Mesenchymal stem cell of adipose (primary cell): ENCODE measurements around a stretch of chr12.

DNA sequence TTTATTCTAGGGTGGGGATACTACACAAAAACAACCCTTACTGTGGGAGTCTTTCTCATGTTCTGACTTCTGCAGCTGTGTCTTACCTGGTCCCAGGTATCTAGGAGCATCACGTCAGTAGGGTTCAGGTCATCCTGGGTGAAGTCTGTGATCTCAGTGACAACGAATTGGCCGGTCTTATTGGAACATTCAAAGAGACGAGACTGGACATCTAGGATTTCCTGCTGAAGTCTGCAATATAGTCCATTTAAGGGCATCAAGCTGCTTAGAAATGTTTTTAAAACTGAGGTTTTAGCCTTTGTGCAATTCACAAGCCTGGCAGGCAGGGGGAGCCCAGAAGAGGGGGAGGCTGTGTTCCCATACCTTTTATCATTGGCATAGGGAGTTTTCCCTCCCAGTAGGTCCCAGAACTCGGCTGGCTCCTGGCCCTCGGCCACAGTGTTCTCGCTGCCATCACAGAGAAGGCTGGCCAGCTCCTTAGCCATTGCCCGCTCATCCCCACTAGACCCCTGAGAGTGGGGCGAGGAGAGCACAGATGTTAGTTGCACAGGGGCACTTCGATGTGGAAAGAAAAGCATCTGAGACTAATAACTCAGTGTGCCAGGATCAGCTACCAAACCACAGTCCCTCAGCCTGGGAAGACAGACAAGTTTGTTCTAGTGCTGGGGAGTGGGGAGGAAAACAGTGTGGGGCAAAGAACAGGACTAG is 15.2 kb downstream of the AVIL start:
- CAGE, long polyA plus RNA = no peak

DNA sequence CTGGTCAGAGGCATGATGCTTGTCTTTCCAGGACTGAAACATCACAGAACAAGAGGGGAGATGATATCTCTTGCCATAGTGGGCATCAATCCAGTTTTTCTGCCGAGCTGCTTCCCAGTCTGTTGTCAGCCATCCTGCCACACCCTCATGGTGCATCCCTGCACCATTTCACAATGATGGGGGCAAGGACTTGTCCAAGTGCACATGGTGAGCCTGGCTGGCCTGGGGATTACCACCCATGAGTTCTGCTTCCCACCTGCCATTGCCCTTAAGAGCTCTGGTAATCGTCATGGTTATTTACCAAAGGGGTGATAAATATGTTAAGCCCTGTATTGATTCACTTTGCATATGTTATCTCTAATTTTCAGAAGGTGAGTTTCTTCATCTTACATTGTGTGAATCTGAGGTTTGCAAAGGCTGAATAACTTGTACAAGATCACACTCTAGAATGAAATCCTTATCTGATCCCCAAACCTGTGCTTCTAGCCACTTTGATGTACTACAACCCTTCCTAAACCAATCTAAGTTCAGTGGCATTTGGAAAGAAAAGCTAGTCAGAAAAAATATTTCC is 2.4 kb downstream of the AVIL start:
- CAGE, long polyA plus RNA = no peak

- CAGE, long polyA plus RNA = no peak
These were observed 18.6 kb upstream of the CTDSP2 start for GRCh38 chr12:57864881-57865872.

GRCh38 chr12:57868717-57869745 is 22.5 kb upstream of the CTDSP2 start:
- CAGE, long polyA plus RNA = no peak

GRCh38 chr12:57887957-57888454 is 41.5 kb upstream of the CTDSP2 start:
- CAGE, long polyA plus RNA = no peak

GRCh38 chr12:58912873-58913523 is 7.3 kb downstream of the LRIG3 start:
- CAGE, long polyA plus RNA = no peak

GRCh38 chr12:59079422-59079872 is 159.1 kb upstream of the LRIG3 start:
- CAGE, long polyA plus RNA = no peak

- CAGE, long polyA plus RNA = no peak
These were observed 265.0 kb upstream of the LRIG3 start for GRCh38 chr12:59185321-59185608.

DNA sequence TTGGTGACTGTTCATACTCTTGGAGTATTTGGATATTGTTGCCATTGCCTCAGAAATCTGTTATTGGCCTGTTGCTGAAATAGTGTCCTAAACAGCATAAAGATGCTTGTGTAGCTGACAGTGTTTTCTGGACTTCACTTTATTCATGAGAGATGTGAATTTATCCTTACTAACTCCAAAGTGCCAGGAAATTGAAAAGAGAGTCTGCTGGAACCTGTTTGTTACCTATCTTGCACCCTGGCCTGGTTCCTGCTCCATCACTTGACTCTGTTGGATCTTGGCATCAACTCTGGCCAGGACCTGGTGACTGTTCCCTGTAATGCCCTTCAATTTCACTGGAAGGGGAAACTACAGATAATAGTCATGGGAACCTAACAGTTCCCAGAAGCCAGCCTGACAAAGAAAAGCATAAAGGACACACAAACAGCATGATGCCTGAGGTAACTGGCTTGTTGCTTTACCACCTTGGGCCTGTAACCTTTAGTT is 19.9 kb downstream of the SLC16A7 start:
- CAGE, long polyA plus RNA = no peak

GRCh38 chr12:59717079-59717520 is 121.3 kb downstream of the SLC16A7 start:
- CAGE, long polyA plus RNA = no peak

GRCh38 chr12:62552817-62553222 is 86.2 kb downstream of the MON2 start:
- CAGE, long polyA plus RNA = no peak

DNA sequence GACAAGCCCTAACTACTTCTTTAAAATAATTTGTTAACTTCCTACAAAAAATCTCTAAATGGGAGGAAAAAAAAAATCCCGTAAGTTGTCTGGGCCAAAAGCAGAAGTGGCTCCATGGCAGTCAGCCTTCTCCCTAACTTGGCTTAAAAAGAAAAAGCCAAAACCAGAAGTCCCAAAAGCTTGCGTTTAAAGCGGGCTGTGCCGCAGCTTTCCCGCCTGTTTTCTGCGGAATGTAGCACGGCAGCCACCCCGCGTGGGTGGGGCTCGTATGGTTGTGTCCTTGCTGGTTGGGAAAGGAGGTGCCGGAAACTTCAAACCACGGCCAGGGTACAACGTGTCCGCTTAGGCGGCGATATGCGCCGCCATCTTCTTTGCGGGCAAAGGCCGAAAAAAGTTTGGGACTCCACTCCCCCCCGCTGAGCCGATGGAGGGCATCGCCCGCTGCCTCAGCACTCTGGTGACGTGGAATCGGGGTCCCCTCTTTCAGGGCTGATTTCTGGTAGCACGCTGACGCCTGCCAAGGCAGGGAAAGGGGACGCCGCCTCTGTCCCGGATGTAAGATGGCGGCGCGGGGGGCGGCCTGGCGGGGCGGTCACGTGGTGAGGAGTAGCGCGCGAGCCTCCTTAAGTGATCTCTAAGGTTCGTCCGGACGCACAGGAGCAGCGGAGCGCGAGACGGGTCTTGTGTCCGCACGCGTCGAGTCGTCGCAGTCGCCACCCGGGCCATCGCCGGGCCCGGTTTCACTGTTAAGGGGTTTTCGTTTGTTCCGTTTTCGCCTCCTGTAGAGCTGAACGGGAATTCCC is 135.8 kb downstream of the MON2 start:
- CAGE, long polyA plus RNA = no peak

- CAGE, long polyA plus RNA = no peak
These were observed 180.9 kb downstream of the MON2 start for GRCh38 chr12:62647217-62648323.

DNA sequence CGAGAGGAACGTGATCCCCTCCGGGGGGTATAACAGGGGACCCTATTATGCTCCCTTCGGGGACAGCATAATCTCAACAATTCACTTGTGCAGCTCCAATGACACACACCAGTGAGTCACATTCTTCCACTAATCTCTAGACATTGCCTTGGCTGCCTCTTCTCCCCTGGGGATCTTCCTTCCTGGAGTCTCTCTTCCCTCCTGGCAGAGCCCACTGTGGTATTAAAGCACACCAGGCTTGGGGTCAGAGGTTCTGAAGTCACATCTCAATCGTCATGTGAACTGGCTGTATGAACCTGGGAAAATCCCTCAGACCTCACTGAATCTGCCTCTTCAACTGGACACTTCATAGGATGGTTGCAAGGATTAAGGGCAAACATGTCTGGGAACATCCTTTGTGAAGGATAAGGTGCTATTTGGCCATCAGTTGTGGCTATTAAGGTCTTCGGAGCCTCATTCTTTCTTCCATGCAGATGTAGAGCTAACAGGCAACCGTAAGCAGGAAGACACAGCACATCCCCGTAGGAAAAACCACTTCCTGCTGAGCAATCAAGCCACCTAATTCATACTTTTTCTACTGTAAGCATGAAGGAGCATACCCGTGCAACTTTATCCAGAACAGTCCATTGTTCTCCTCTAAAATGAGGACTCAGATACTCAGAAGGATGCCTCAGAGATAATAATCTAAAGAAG is 232.2 kb downstream of the PPM1H start:
- CAGE, long polyA plus RNA = no peak

DNA sequence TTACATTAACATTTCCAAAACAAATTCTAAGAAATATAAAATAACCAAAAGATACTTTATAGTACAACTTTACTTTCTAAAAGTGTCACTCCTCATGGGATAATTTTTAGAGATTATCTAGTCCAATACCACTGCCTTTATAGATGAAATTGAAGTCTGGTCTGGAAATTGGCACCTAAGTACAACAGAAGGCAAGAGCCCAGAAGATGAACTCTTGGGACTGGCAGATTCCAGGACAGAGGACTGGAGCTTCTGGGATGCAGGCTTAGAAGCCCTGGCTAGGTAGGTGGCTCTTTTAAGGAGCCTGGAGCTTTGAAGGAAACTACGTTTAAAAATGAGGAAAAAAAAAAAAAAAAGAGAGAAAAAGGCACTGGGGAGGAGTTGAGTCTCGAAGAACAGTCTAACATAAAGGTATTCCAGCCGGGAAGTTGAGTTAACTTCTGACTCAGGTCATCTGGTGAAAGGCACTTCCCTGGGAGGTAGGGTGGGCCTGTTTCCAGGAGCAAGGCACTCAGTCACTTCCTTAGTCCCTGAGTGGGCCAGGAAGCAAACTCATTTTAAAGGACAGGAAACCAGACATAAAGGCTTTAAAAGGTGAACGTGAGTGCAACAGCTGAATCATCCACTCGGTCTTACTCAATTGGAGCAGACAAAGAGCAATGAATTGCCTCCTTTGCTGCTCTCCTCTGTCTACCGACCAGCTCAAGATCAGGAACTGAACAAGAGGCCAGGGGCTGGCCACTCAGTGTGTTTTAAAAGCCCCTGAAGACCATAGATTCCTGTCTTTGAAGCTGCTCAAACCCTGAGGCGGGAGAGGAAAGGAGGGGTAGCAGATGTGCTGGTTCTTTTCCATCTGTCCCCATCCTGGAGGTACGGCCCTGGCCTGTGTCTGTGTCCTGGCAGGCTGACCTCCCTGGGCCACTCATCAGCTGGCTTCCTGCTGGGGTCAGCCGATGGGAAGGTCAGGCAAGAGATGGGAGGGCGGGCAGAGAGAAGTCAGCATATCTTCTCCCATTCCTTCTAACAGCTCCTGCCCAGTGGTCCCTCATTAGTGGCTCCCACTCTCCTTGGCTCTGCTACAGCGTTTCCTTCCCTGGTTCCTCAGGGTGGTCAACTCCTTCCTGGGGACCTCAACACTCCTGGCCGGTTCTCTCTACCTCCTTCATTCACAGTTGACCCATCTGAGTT is 149.0 kb downstream of the PPM1H start:
- CAGE, long polyA plus RNA = no peak

DNA sequence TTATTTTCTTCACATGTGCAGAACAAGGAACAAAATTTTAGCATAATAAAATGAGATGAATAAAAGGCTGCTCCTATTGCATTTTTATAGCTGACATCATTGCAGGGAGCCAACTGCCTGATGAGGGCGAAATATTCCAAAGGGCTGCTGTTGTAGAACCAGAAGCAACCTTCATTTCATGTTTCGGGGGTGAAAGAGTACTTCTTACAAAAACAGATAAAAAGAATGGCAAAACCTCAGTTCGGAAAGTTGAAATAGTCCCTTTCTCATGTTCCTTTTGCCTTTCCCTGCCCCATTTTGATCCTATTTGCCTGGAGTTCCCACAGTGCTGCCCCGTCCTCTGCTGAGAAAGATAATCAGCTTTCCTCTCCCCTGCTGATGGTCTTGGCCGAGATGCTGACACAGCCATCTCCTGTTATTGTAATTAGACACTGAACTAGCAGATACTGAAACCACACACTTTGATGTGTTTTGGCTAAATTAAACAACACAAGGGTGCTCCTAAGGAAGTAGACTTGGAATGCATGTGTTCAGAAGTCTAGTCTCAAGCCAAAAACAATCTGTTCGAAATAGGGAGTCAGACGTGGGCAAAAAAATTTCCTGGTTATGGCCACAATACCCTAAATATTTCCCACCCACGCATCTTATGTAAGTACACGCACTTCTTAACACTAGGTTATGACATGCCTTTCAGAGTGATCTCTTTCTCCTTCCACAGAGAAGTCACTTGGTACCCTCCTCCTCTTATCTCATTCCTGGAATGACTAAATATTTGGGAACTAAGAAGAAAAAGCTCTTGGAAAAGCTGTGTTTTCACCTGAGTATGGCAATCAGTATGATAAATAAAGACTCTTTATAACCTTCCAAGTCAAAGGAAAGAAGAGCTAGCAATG is 117.2 kb downstream of the PPM1H start:
- CAGE, long polyA plus RNA = no peak

GRCh38 chr12:63918136-63919453 is 74.1 kb downstream of the SRGAP1 start:
- CAGE, long polyA plus RNA = no peak

GRCh38 chr12:64399965-64400473 is 4.2 kb upstream of the XPOT start:
- CAGE, long polyA plus RNA = no peak

- CAGE, long polyA plus RNA = no peak
These were observed 5.0 kb downstream of the TBK1 start for GRCh38 chr12:64456825-64457350.

DNA sequence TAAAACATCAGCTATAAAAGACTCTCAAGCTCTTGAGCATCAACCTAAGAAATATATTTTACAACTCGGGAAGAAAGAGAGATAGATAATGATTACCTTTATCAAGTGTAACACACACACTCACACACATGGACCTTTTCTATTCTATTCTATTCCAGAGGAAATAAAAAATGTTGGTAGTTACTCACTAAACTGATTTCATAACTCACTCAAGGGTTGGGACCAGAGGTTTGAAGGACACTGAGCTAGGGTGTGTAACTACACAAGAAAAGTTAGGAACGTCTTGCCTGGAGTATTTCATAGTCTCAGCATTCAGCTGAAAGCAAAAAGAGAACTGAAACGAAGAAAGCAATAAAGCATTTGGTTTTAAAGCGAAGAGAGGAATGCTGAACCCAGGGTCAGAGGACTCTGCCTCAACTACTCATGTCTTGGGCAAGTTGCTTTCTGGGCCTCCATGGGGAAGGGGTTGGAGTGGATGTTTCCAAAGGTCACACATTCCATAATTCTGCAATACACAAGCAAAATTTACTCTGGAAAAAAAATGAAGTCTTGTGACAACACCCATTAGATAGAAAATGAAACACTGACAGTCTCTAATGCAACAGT is 1.5 kb downstream of the GNS start:
- CAGE, long polyA plus RNA = no peak